Bronchial epithelial cell (primary cell): ENCODE results near the genes LRRTM2 and SIL1.

- RRBS, 2 experiments, result no CpG with 5 or more reads among the region's 5 CpGs
Measured at GRCh38 chr5:138724330-138724959, 28.8 kb upstream of the CTNNA1 start.

DNA sequence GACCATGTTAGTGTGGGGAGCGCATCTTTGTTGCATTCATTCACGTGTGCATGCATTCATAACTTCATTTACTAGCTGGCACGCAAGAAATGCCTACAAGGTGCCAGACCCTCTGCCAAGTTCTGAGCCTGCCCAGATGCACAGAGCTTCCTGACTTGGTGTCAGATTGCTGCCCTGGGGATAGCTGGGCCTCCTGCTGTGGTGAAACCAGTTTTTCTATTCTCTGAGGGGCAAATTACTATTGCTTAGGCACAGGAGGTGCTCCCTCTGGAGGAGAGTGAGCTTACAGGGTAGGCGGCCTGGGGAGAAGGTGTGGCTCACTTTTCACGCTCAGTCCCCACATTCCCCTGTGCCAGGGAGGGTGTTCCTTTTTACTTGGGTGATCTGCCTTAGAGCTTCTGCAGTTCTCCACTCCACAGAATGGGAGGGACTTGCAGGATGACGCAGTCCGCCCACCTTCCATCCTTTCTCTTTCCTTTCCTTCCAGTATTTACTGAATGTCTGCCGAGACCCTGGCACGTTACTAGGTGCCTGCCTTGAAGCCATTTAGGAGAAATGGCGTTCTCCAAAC is 28.0 kb upstream of the CTNNA1 start:
- RRBS, 2 experiments, result no CpG with 5 or more reads among the region's 10 CpGs

- RRBS, 2 experiments, result no CpG with 5 or more reads among the region's 14 CpGs
Measured at GRCh38 chr5:138875183-138875917, at the start of gene LRRTM2. TSS of gene LRRTM2 (minus strand) at chr5:138875335.

DNA sequence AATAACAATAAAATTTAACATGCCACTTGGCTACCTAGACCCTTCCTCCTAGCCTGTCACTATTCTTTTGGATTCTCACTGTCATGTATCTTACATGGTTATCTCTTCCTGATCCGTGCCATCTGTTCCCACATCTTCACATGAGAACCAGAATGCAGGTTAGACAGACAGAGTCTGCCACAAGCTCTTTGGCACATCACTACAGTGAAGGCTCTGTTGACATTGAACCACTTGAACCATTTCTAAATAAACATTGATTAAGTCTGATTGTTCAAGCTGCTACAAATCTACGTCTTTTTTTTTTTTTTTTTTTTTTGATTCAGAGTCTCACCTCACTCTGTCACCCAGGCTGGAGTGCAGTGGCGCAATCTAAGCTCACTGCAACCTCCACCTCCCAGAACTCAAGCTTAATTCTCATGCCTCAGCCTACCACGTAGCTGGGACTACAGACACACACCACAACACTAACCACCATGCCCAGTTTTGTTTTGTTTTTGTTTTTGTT is 85.0 kb upstream of the LRRTM2 start:
- RRBS, 2 experiments, result no CpG with 5 or more reads among the region's 4 CpGs

DNA sequence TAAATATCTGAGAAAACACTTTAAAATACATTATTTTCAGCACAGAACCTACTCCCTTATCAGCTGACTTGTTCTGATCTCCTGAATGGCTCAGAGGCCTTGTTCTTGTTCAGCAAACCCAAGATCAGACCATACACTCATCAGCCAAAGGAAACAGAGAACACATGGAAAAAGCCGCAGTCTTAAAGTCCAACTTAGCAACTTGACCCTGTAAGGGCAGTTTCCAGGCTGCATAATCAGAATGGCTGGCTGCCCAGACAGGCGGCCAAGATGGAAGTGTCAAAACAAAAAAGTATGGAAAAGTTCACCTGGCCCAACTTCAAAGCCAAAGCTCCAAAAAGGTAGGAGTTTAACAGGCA is 56.4 kb downstream of the SIL1 start:
- RRBS, 2 experiments, result no CpG with 5 or more reads among the region's 2 CpGs

- RRBS, 2 experiments, result under 1 to 2% methylated on average over 19 of the region's 55 CpGs
Measured at GRCh38 chr5:139197994-139198751, at the start of gene SIL1. TSS of gene SIL1 (minus strand) at chr5:139198368.

DNA sequence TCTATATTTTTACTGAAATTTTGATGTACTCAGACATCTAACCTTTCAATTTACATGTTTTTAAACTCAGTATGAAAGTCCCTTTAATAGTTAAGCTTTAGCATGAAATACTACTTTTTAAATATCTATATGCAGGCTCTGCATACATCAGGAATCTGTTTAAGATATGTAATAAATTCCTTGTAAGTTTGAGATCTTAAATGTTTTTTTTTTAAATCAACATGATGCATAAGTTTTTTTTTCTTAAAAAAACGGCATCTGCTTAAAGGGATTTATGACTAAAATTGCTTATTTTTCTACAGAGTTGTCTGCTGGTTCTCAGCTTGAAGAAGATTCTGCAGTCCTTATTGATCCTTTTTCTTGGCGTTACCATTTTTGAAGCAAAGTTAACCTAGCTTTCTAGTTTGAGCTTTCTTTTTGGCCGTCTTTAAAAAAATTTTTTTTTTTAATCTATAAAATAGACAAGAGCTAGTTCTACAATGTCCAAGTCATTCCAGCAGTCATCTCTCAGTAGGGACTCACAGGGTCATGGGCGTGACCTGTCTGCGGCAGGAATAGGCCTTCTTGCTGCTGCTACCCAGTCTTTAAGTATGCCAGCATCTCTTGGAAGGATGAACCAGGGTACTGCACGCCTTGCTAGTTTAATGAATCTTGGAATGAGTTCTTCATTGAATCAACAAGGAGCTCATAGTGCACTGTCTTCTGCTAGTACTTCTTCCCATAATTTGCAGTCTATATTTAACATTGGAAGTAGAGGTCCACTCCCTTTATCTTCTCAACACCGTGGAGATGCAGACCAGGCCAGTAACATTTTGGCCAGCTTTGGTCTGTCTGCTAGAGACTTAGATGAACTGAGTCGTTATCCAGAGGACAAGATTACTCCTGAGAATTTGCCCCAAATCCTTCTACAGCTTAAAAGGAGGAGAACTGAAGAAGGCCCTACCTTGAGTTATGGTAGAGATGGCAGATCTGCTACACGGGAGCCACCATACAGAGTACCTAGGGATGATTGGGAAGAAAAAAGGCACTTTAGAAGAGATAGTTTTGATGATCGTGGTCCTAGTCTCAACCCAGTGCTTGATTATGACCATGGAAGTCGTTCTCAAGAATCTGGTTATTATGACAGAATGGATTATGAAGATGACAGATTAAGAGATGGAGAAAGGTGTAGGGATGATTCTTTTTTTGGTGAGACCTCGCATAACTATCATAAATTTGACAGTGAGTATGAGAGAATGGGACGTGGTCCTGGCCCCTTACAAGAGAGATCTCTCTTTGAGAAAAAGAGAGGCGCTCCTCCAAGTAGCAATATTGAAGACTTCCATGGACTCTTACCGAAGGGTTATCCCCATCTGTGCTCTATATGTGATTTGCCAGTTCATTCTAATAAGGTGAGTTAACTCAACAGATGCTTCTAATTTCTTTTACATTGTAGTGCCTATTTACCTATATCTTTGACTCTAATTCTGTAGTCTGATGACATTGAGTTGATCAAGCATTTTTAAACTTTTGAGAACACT is 14.0 kb downstream of the MATR3 start:
- RRBS, 2 experiments, result no CpG with 5 or more reads among the region's 15 CpGs

GRCh38 chr5:139315401-139316288 is 22.1 kb downstream of the MATR3 start:
- RRBS, 2 experiments, result no CpG with 5 or more reads among the region's 4 CpGs

GRCh38 chr5:139328666-139329106 is 13.0 kb upstream of the PAIP2 start:
- RRBS, 2 experiments, result no CpG with 5 or more reads among the region's 6 CpGs

GRCh38 chr5:139384218-139384863 is 1.2 kb upstream of the SLC23A1 start:
- RRBS, 2 experiments, result no CpG with 5 or more reads among the region's 12 CpGs

DNA sequence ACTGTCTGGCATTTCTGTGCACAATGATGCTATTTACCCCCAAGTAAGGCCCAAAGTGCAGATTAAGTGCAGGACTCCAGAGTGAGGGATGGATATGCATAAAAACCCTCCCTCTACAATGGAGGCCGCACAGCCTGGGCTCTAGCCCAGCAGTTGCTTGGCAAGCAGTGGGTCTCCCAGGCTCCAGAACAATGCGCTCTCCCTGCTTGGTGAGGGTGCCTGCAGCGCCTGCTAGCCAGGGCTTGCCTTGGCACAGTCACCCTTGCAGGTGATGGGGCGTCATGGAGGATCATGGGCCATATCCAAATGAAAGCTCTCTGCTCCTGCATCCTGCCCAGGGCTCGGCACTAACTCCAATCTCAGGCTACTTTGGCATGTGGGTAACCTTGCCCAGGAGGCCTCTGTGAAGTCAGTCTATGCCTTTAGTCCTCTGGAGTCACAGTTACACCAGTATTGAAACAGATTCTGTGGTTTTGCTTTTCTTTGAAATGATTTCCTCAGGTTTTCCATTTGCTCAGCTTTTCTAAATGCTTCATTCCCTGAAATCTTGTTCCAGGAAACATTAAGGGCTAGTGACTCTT is 11.5 kb upstream of the SPATA24 start:
- RRBS, 2 experiments, result no CpG with 5 or more reads among the region's 5 CpGs

GRCh38 chr5:139437176-139437776 is 2.0 kb downstream of the DNAJC18 start:
- RRBS, 2 experiments, result no CpG with 5 or more reads among the region's 7 CpGs

DNA sequence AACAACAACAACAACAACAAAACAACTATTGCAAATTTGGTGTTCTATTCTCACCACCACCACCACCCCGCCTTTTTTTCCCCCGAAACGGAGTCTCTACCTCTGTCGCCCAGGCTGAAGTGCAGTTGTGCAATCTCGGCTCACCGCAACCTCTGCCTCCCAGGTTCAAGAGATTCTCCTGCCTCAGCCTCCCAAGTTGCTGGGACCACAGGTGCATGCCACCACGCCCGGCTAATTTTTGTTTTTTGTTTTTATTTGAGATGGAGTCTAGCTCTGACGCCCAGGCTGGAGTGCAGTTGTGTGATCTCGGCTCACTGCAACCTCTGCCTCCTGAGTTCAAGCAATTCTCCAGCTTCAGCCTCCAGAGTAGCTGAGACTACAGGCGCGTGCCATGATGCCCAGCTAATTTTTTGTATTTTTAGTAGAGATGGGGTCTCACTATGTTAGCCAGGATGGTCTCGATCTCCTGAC is 9.2 kb downstream of the UBE2D2 start:
- RRBS, 2 experiments, result no CpG with 5 or more reads among the region's 13 CpGs

DNA sequence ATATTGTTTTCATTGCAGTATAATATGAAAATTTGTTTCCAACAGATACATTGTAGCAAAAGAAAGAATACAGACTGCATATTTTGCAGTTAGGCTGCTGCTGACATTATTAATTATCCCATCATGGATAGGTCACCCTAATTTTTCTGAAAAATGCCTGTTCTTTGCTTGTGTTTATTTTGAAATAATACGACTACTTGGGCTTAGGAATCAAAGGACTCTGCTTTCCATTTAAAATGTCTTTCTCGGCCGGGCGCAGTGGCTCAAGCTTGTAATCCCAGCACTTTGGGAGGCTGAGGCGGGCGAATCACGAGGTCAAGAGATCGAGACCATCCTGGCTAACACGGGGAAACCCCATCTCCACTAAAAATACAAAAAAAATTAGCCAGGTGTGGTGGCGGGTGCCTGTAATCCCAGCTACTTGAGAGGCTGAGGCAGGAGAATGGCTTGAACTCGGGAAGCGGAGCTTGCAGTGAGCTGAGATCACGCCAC is 12.3 kb downstream of the UBE2D2 start:
- RRBS, 2 experiments, result no CpG with 5 or more reads among the region's 13 CpGs

DNA sequence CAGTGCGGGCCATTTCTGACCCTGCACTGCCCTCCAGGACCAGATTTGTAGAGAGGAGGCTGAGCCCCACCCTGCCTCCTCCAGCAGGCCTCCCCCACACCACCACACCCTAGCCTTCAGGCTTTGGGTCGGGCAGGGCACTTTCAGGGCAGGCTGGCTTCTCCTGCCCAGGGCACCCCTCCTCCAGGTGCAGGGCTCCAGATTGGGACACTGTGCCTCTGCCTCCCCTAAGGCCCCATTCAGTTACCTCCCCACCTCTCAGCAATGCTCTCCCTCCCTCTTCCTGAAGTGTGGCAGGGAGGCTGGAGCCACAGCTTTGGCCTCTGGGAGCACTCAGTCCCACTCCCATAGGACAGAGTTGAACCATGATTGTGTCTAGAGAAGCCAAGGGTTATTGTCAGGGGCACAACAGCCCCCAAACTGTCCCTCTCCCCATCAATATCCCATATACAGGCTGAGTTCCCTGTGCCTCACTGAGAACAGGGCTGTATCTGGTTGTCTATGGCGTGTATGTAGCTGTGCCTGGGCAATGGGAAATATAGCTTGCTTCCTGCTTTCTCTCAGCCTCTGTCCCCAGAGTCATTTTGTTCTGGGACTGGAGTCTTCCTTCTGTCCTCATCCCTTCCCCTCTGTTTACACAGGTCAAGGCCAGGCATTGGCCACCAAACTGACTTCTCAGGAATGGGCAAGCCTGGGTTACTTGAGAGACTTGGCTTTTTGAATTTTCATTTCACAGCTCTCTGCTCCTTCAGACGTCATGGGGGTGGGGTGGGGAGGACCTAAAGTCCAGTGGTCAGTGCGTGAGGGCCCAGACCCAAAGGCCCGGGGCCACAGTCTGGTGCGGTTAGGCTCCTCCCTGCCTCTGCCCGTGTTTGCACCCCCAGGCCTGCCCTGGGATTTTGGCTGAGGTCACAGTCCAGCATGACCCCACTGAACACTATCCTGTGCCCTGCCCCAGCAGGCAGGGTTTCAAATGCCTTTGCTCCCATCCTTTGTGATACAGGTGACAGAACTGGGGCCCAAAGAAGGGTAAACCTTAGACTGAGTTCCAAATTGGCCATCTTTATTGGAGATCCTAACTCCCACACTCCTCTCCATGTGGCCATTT is 4.4 kb upstream of the CXXC5 start:
- RRBS, 2 experiments, result no CpG with 5 or more reads among the region's 8 CpGs

GRCh38 chr5:139658875-139659676 is 10.9 kb downstream of the CXXC5 start:
- RRBS, 2 experiments, result no CpG with 5 or more reads among the region's 16 CpGs

GRCh38 chr5:139660739-139661601 is 12.8 kb downstream of the CXXC5 start:
- RRBS, 2 experiments, result 2% methylated on average over 7 of the region's 37 CpGs

GRCh38 chr5:139701020-139701902 is 53.1 kb downstream of the CXXC5 start:
- RRBS, 2 experiments, result 57% methylated on average over 5 of the region's 23 CpGs; no CpG with 5 or more reads in 1 of the 2 experiments

DNA sequence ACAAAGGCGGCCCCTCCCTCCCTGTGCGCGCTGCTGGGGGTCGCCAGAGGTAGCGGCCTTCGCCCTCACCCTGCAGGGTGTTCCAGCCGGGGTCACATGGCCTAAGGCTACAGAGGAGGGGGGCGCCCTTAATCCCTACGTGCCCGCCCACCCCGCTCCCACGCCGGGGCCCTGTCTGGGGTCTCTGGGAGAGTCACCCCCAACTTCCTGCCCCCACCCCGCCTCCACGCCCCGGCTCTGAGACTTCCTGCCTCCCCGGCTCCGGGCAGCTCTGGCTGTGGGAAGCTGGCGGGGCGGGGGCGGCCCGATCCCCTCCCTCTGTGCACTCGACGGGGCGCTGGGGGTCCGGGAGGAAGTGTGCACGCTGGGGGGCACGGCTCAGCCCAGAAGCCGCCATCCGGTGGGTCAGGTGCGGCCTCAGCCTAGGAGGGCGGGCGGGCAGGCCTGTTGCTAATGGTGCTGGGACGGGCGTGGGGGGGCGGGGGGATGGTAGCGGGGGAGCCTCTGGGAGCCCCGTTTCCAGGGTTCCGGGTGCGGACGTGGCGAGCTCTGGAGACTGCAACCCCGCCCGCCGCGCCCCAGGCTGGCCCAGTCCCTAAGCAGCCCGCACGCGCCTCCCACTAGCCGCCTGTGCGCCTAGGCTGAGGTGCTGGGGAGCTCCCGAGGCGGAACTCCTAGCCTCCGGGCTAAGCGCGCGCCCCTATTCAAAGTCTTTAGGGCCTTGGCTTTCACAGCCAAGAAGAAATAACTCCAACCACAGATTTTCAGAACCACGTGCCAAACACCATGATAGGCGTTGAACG is 61.6 kb downstream of the CXXC5 start:
- RRBS, 2 experiments, result 4 to 5% methylated on average over 20 of the region's 60 CpGs

DNA sequence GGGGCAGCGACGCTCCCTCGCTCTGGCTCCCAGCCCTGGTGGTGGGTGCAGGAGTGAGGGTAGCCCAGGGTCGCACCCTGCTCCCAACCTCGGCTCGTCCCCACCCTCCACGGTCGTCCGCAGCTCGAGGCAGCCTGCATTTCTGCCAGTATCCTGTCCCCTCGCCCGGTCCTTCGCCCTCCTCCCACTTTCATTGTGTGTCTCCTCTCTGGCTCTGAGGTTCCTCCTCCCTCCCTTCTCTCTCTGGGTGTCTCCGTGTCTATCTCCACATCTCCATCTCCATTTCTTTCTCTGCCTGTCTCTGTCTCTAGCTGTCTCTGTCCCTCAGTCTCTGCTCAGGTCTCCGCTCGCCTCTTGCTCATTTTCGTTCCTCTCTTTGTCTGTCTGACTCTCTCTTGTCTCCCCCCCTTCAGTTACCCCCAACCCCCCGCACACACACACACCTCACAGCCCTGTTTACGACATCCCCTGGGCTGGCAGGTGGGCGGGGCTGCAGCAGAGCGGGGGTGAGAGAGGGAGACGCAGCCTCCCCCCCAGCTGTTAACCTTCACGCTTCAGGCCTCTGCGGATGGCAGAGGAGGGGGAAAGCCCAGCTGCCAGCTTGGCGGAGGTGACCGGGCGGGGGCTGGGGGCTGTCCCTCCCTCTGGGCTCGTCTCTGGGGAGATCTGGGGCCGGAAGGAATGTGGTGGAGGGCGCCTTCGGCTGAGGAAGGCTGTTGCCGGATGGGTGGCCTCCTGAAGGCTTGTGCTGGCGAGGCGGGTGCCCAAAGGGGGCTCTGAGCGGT is 48.6 kb upstream of the PSD2 start:
- RRBS, 2 experiments, result 4% methylated on average over 7 to 9 of the region's 35 CpGs